Stomach (tissue), 7 donors: ENCODE measurements around a stretch of chr16.

GRCh38 chr16:67169447-67170158 is 5.1 kb downstream of the HSF4 start:
- PRO-cap: no peak
- RAMPAGE, long total RNA, 5 experiments: no peak in any of the 5 experiments
- RRBS: no CpG with 5 or more reads among the region's 26 CpGs

- PRO-cap: bidirectional peak, plus-strand start at chr16:67178241, minus-strand start at chr16:67178258; unidirectional peak, minus-strand start at chr16:67178498
- RAMPAGE, long total RNA, 5 experiments: no peak in any of the 5 experiments
- RRBS: no CpG with 5 or more reads among the region's 77 CpGs
These were observed 5.6 kb downstream of the MATCAP1 start for GRCh38 chr16:67177856-67178916.

- PRO-cap: no peak
- RAMPAGE, long total RNA, 5 experiments: no peak in any of the 5 experiments
- RRBS: no CpG with 5 or more reads among the region's 33 CpGs
These were observed 1.5 kb upstream of the MATCAP1 start for GRCh38 chr16:67185199-67185786.

GRCh38 chr16:67229113-67229887 is 2.4 kb downstream of the TMEM208 start:
- PRO-cap: no peak
- RAMPAGE, long total RNA, 5 experiments: no peak in any of the 5 experiments
- RRBS: no CpG with 5 or more reads among the region's 13 CpGs

- PRO-cap: no peak
- RAMPAGE, long total RNA, 5 experiments: no peak in any of the 5 experiments
- RRBS: no CpG with 5 or more reads among the region's 3 CpGs
These were observed 1.4 kb upstream of the PLEKHG4 start for GRCh38 chr16:67277876-67278379.

GRCh38 chr16:67530989-67531751 is 2.5 kb downstream of the RIPOR1 start:
- PRO-cap: no peak
- RAMPAGE, long total RNA, 5 experiments: no peak in any of the 5 experiments
- RRBS: no CpG with 5 or more reads among the region's 9 CpGs

- PRO-cap: no peak
- RAMPAGE, long total RNA, 5 experiments: no peak in any of the 5 experiments
- RRBS: no CpG with 5 or more reads among the region's 1 CpG
These were observed 13.9 kb downstream of the RIPOR1 start for GRCh38 chr16:67542375-67543049.

DNA sequence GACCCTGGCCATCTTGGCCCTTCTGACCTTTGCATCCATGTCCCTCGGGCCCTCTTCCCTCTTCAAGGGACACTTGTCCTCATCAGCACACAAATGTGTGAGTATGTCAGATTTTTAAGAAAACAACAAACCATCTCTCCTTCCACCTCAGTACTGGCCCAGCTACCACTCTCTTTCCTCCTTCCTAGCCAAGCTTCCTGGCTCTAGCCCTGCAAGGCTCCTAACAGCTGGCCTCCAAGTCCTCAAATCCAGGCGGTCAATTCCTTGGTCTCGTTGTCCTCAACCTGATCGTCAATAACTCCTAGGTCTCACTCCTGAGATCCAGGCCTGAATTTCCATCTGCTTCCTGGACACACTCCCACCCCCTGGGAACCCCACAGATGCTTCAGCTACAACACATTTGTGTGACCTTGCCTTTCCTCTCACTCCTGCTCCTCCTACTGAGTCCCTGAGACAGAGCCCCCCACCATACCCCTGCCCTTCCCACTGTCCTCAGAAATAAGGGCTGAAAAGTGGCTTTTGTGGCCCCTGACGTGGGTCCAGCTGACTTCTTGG is 2.4 kb downstream of the ENKD1 start:
- PRO-cap: no peak
- RAMPAGE, long total RNA, 5 experiments: no peak in any of the 5 experiments
- RRBS: no CpG with 5 or more reads among the region's 5 CpGs

GRCh38 chr16:67672221-67673007 is 5.8 kb downstream of the C16orf86 start:
- PRO-cap: no peak
- RAMPAGE, long total RNA, 5 experiments: no peak in any of the 5 experiments
- RRBS: no CpG with 5 or more reads among the region's 7 CpGs

DNA sequence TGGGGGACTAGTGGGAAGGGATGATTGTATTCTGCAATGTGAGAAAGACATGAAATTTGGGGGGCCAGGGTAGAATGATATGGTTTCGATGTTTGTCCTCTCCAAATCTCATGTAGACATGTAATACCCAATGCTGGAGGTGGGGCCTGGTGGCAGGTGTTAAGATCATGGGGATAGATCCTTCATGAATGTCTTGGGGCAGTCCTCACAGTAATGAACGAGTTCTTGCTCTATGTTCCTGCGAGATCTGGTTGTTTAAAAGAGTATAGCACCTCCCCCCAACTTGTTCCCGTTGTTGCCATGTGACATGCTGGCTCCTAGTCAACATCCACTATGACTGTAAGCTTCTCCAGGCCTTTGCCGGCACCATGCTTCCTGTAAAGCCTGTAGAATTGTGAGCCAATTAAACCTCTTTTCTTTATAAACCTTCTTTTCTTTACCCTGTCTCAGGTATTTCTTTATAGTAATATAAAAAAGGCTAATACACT is 33.3 kb downstream of the RANBP10 start:
- PRO-cap: no peak
- RAMPAGE, long total RNA, 5 experiments: no peak in any of the 5 experiments
- RRBS: no CpG with 5 or more reads among the region's 5 CpGs

DNA sequence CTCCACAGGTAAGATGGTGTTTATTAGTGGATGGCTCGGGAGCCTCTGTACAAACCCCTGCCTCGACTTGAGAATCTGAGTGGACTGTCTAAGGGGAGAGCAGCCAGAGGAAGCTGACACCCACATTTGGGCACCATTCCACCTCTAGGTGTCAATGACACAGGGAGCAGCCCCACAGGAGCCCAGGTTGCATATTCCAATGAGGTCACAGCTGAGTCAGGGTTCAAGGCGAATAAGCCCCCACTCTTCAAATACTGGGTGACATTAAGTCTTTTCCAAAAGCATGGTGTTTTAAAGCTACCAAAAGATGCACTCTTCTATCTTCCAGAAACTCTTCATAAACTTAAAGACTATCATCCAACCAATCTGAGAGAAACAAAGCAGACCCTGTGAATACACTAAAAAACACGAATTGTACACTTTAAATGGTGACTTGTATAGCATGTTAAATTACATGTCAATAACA is 31.8 kb downstream of the RANBP10 start:
- PRO-cap: no peak
- RAMPAGE, long total RNA, 5 experiments: no peak in any of the 5 experiments
- RRBS: no CpG with 5 or more reads among the region's 4 CpGs

DNA sequence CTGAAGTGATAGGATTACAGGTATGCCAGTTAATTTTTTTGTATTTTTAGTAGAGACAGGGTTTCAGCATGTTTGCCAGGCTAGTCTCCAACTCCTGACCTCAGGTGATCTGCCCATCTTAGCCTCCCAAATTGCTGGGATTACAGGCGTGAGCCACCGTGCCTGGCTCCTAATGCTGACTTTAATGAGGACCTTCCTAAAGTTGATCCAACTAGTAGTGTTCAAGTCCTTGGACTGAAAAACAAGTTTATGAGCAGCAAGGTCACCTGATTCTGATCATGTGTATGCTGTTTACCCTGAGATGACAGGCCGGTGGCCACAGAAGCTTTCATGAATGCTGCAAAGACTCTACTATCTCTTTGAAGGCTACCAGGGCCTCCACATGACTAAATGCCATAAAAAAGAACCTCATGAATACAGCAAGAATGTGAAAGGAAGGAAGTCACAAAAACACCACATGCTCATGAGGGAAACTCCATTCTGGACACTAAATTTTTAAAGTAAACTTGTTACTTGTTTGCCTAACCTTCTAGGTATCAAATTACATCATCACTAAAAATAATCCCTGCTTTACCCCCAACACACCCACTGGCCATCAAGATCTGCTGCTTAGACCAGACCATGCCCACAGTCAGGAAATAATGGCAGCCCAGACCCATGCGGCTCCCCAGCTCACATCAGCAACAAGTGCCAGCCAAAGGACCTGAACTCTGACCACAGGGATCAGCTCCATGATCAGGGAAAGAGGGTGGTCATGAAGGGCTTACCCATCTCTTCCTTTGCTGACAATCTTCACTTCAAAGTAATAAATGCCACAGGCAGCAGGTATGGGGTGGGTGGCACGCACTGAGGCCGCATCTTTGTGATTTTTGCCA is 1.5 kb downstream of the RANBP10 start:
- PRO-cap: no peak
- RAMPAGE, long total RNA, 5 experiments: no peak in any of the 5 experiments
- RRBS: no CpG with 5 or more reads among the region's 6 CpGs

DNA sequence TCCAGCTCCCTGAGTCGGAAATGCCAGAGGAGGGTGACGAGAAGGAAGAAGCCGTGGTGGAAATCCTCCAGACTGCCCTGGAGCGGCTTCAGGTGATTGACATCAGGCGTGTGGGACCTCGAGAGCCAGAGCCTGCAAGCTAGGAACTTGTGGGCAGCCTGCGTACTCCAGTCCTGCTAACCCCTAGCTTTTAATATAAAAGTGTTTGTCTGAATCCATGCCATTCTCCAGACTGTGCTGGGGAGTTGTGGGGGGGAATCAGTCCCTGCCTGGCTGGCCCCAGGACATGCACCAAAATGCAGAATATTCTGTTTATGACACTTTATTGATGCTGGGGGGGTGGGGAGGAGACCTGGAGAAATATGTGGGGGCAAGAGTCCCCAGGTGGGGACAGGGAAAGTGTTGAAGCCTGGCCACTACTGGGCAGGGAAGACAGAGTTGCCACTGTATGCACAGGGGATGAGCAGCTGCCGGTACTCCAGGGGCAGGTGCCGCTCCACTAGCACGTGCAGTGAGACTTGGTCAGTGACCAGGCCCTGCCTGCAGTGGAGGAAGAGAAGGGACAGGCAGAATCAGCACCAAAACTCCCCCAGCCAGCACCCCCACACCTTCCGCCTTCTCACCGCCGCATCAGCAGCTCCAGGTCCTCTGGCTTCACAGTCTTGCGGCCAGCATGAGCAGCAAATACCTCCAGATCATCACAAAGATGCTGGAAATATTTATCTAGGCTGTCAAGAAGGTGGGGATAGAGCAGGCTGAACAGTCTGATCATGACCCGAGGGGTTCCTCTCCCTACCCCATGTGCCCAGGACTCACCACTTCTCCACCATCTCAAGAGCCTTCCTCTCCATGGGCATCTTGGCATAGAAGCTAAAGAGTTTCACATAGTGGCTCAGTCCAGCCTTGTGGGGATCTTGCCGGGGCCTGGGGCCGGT is 14.0 kb upstream of the THAP11 start:
- PRO-cap: no peak
- RAMPAGE, long total RNA, 5 experiments: start-site peak on the minus strand in 2 of 5 experiments, centred at positions 839 to 853 of the sequence, 10 to 56 reads per replicate
- RRBS: no CpG with 5 or more reads among the region's 17 CpGs

DNA sequence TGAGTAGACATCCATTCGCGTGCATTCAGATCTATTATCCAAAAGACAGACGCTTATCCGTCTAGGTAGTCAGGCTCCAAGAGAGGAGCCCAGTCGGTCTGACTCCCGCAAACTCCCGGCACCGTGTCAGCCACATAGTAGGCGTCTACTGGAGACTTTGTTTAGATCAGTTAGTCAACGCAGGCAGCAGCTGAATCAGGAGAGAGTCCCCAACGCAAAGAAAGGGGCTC is 631 bp upstream of the THAP11 start:
- PRO-cap: no peak
- RAMPAGE, long total RNA, 5 experiments: no peak in any of the 5 experiments
- RRBS: no CpG with 5 or more reads among the region's 11 CpGs

DNA sequence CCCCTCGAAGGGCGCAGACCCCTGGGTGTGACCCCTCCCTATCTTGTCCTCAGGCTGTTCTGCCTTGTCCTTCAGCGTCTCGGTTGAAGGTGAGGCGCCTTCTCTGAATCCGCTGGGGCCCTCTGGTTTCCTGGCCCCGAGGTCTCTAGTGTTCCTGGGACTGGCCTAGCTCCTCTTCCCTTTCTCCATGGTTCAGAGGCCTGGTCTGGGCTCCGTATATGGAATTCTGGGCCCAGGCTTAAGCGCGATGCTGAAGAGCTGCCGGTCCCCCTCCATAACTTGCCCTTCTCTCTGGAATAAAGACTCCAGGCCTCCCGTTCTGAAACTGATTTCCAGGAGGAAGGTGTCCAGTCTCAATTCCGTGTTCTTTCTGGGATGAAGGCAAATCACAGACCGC is 631 bp downstream of the EDC4 start:
- PRO-cap: no peak
- RAMPAGE, long total RNA, 5 experiments: no peak in any of the 5 experiments
- RRBS: no CpG with 5 or more reads among the region's 14 CpGs

DNA sequence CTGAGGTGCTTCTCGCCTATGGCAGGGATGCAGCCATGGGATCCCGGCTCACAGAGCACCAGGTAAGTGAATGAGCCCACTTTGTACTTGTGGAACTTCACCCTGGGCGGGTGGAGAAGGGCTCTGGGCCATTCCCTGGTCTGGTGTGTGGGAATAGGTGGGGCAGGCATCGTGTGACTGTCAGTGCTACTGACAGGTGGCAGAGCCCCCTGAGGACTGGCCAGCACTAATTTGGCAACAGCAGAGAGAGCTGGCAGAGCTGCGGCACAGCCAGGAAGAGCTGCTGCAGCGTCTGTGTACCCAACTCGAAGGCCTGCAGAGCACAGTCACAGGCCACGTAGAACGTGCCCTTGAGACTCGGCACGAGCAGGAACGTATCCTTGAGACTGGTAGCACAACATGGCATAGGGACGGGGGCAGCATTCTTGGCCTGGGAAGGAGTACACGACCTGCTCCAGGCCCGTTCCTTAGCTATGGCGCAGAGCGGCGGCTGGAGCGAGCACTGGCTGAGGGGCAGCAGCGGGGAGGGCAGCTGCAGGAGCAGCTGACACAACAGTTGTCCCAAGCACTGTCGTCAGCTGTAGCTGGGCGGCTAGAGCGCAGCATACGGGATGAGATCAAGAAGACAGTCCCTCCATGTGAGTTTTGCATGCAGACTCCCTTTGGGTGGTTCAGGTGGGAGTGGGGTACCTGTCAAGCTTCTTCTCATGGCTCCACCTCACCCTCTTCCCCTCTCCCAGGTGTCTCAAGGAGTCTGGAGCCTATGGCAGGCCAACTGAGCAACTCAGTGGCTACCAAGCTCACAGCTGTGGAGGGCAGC is 3.0 kb upstream of the NRN1L start:
- PRO-cap: no peak
- RAMPAGE, long total RNA, 5 experiments: start-site peak on the plus strand in 1 of 5 experiments, centred at position 229 of the sequence, 7 reads per replicate
- RRBS: no CpG with 5 or more reads among the region's 24 CpGs

GRCh38 chr16:67935080-67936235 is 1.2 kb downstream of the PSMB10 start:
- PRO-cap: bidirectional peak, plus-strand start at chr16:67935553, minus-strand start at chr16:67935466; bidirectional peak, plus-strand start at chr16:67935972, minus-strand start at chr16:67935788
- RAMPAGE, long total RNA, 5 experiments: start-site peak on the plus strand in 1 of 5 experiments, at chr16:67935693-67935996 at its widest, 12 reads per replicate; start-site peak on the minus strand in 3 of 5 experiments, at chr16:67935320-67935802 at its widest, 10 to 54 reads per replicate
- RRBS: 11% methylated on average over 14 of the region's 78 CpGs

GRCh38 chr16:67939094-67940108 is 2.8 kb upstream of the PSMB10 start:
- PRO-cap: no peak
- RAMPAGE, long total RNA, 5 experiments: no peak in any of the 5 experiments
- RRBS: no CpG with 5 or more reads among the region's 29 CpGs

GRCh38 chr16:67951689-67952503 is 8.0 kb upstream of the LCAT start:
- PRO-cap: no peak
- RAMPAGE, long total RNA, 5 experiments: start-site peak on the minus strand in 2 of 5 experiments, at chr16:67952221-67952309 at its widest, 6 to 13 reads per replicate
- RRBS: 71% methylated on average over 2 of the region's 18 CpGs

- PRO-cap: no peak
- RAMPAGE, long total RNA, 5 experiments: no peak in any of the 5 experiments
- RRBS: no CpG with 5 or more reads among the region's 3 CpGs
These were observed 2.2 kb downstream of the SLC12A4 start for GRCh38 chr16:67966233-67966674.